NCI-H460 (cell line): ENCODE measurements around the genes CBFA2T3 and CDH15.

DNA sequence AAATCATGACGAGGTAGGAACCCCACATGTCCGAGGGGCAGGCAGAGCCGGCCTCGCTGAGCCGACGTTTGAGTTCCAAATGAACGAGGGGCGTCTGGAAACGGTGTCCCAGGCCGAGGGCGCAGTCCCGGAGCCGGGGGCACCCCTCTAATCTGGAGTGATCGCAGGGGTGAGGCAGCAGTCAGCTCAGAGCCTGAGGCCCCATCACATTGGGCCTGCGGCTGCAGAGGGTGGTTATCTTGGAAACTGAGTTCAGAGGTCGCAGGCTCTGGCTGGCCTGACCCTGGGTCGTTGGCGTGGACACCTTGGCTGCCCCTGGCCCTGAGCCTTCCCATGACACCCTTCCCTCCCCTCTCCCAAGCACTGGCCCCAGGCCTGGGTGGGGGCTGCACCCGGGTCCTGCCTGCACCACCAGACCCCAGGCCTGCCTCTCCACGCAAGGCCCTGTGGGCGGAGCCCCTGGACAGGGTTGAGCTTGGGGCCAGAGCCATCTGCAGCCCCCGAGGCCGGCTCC lies 45.5 kb downstream of the ZFPM1 start:
RAMPAGE:
- cytosol, long total RNA, result no peak
- long total RNA, result no peak
- nucleus, long total RNA, result no peak

DNA sequence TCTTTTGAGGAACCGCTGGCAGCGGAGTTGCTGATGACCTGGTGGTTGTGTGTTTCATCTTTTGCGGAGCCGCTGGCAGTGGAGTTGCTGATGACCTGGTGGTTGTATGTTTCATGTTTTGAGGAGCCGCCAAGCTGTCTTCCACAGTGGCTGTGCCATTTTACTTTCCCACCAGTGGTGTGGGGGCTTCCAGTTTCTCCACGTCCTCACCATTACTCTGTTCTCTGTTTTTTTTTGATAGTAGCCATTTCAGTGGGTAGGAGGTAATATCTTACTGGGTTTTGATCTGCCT lies 21.7 kb downstream of the ZC3H18 start:
RAMPAGE:
- cytosol, long total RNA, result no peak
- long total RNA, result no peak
- nucleus, long total RNA, result no peak

GRCh38 chr16:88649337-88649773 lies 1.5 kb downstream of the CYBA start:
RAMPAGE:
- cytosol, long total RNA, result no peak
- long total RNA, result no peak
- nucleus, long total RNA, result no peak

DNA sequence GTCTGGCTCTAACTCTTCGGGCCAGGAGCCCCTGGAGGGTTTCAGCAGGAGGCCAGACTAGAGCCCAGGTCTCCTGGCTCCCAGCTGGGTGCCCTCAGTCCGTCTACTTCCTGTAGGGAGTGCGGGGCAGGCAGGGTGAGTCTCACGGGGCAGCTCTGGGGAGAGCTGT lies 1.2 kb downstream of the CYBA start:
RAMPAGE:
- cytosol, long total RNA, result no peak
- long total RNA, result no peak
- nucleus, long total RNA, result no peak

GRCh38 chr16:88681687-88682625 lies 4.4 kb downstream of the SNAI3 start:
RAMPAGE:
- cytosol, long total RNA, result no peak
- long total RNA, result no peak
- nucleus, long total RNA, result no peak

RAMPAGE:
- cytosol, long total RNA, result no peak
- long total RNA, result no peak
- nucleus, long total RNA, result no peak
These were observed 38.7 kb downstream of the CTU2 start for GRCh38 chr16:88744829-88745507.

RAMPAGE:
- cytosol, long total RNA, result no peak
- long total RNA, result no peak
- nucleus, long total RNA, result no peak
These were observed 3.9 kb downstream of the PIEZO1 start for GRCh38 chr16:88780959-88781624.

GRCh38 chr16:88799912-88800562 lies 3.6 kb upstream of the CDT1 start:
RAMPAGE:
- cytosol, long total RNA, result no peak
- long total RNA, result no peak
- nucleus, long total RNA, result no peak

DNA sequence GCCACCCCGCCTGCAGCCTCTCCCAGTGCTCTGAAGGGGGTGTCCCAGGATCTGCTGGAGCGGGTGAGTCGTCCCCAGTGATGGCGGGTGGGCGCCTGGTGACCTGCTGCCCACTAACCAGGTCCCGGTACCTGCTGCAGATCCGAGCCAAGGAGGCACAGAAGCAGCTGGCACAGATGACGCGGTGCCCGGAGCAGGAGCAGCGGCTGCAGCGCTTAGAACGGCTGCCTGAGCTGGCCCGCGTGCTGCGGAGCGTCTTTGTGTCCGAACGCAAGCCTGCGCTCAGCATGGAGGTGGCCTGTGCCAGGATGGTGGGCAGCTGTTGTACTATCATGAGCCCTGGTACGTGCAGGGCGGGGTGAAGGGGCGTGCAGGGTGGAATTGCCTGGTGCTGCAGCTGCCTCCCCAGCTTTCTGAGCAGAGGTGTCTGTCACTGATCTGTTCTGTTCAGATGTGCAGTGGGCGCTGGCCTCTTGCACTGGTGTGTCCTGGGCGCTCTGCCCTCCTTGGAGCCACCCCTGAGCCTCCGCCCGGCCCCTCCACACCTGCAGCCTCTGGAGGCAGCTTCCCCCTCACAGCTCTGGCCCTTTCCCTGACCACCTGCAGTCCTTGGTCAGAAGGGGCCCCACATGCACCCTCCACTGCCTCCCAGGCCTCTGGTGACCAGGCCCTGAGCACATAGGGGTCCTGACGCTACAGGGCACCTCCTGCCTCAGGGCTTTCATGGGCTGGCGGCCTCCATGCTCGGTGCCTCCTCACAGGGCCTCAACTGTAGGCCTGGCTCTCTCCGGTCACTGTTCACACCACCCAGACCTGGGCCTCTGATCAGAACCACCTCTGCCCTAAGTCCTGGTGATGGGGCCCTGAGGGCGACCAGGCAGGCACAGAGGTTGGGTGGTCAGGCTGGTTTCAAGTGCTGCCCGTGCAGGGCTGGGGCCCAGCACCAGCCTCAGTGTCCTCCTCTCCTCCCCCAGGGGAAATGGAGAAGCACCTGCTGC lies 3.9 kb downstream of the CDT1 start:
RAMPAGE:
- cytosol, long total RNA, result no peak
- long total RNA, result no peak
- nucleus, long total RNA, result no peak

RAMPAGE:
- cytosol, long total RNA, result no peak
- long total RNA, result no peak
- nucleus, long total RNA, result no peak
These were observed 1.4 kb upstream of the APRT start for GRCh38 chr16:88812886-88813867.

GRCh38 chr16:88838781-88839435 lies 17.8 kb downstream of the GALNS start:
RAMPAGE:
- cytosol, long total RNA, result no peak
- long total RNA, result no peak
- nucleus, long total RNA, result no peak

DNA sequence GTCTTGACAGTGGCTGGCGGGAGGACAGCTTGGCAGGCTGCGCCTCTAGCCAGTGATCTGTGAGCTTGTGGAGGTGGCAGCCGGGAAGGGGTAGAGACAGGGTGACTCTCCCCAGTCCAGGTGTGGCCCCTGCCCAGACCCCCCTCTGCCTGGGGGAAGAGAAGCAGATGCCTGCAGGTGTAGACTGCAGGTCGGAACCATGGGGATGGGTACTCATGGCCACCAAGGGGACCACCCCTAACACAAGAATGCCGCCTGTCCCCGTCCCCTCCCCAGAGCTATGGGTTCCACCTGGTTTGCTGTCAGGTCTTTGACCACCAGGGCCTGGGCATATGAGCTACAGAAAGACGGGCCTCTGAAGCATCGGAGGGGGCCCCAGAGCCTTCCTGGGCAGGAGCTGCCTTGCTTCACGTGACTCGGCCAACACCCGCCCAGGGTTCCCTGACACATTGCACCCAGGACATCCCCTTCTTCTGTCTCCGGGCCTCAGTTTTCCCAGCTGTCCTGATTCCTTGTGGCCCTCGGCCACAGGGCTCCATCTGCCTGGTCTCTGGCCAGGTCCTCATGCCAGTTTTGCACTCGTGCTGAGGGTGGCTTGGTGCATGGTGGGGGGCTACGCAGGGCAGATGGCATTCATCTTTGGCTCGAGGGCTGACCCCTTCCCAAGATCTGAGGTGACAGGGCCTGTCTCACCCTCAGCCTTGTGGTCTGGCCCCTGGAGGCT lies 7.0 kb upstream of the PABPN1L start:
RAMPAGE:
- cytosol, long total RNA, result no peak
- long total RNA, result no peak
- nucleus, long total RNA, result no peak

RAMPAGE:
- cytosol, long total RNA, result no peak
- long total RNA, result no peak
- nucleus, long total RNA, result no peak
These were observed 36.6 kb upstream of the PABPN1L start for GRCh38 chr16:88902762-88903820.

RAMPAGE:
- cytosol, long total RNA, result no peak
- long total RNA, result no peak
- nucleus, long total RNA, result no peak
These were observed 38.3 kb upstream of the PABPN1L start for GRCh38 chr16:88904476-88905519.

GRCh38 chr16:88905537-88905849 lies 39.0 kb upstream of the PABPN1L start:
RAMPAGE:
- cytosol, long total RNA, result no peak
- long total RNA, result no peak
- nucleus, long total RNA, result no peak

RAMPAGE:
- cytosol, long total RNA, result no peak
- long total RNA, result no peak
- nucleus, long total RNA, result no peak
These were observed at the start of gene CBFA2T3 for GRCh38 chr16:88976807-88977778. Gene CBFA2T3, minus strand, starts transcription at chr16:88977207.

GRCh38 chr16:89052848-89053283 lies 40.8 kb upstream of the ACSF3 start:
RAMPAGE:
- cytosol, long total RNA, result no peak
- long total RNA, result no peak
- nucleus, long total RNA, result no peak

RAMPAGE:
- cytosol, long total RNA, result no peak
- long total RNA, result no peak
- nucleus, long total RNA, result no peak
These were observed 3.5 kb downstream of the ACSF3 start for GRCh38 chr16:89097093-89097522.

GRCh38 chr16:89100867-89101559 lies 7.4 kb downstream of the ACSF3 start:
RAMPAGE:
- cytosol, long total RNA, result no peak
- long total RNA, result no peak
- nucleus, long total RNA, result no peak

RAMPAGE:
- cytosol, long total RNA, result no peak
- long total RNA, result no peak
- nucleus, long total RNA, result no peak
These were observed at the start of gene CDH15 for GRCh38 chr16:89171048-89172060. Gene CDH15, plus strand, starts transcription at chr16:89171748.